AG04450 (cell line): Measurements from ENCODE around the gene CFAP36.

GRCh38 chr2:55334226-55335389, 65.6 kb upstream of the MTIF2 start:
- CAGE, long polyA plus RNA = no peak
- RRBS = no CpG with 5 or more reads among the region's 5 CpGs

- CAGE, long polyA plus RNA = start-site peak on the plus strand at chr2:55519602-55519867, 1,334 and 1,332 reads in 2 replicates
- RRBS = no CpG with 5 or more reads among the region's 23 CpGs
These were observed at the start of gene CFAP36 for GRCh38 chr2:55519522-55519894. CFAP36 (plus strand) TSS chr2:55519718.

DNA sequence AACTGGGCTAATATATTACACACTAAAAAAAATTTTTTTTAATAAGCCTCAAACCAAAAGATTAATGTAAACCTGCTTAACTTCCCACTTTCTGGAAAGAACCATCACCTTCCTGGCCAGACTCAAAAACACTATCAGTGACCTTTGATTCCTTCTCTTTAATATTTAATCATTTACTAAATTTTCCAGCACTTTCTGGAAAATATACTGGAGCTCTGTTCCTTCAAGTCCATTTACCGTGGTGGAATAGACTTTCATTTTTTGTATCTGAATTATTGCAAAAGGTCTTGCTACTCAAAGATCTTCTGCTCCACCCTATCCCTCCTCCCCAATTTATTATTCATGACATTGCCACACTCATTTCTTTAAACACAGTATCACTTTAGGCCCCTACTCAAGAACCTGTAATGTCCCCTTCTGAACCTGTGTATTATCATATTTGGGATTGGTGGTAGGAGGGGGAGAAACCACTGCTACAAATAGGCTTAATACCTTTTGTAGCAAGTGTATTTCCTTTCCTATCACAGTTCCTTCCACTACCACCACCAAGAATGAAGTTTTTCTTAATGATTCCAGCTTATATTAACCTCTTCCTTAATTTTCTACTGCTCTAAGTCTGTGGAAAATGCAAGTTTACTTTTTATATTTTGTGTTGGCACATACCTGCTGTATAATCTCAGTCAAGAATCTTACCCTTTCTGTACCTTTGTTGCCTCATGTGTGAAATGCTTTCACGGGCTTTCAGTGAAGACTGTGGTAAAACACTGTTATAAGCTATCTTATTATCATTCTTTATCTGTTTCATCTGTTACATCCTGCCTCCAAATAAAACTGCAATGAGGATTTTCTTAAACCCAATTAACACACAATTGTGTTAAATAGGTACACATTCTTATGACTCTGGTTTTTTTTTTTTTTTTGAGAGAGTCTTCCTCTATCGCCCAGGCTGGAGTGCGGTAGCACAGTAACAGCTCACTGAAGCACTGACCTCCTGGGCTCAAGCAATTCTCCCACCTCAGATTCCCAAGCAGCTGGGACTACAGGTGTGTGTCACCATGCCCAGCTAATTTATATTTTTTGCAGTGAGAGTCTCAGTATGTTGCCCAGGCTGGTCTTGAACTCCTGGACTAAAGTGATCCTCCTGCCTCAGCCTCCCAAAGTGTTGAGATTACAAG, 7.1 kb downstream of the PPP4R3B start:
- CAGE, long polyA plus RNA = no peak
- RRBS = no CpG with 5 or more reads among the region's 4 CpGs

DNA sequence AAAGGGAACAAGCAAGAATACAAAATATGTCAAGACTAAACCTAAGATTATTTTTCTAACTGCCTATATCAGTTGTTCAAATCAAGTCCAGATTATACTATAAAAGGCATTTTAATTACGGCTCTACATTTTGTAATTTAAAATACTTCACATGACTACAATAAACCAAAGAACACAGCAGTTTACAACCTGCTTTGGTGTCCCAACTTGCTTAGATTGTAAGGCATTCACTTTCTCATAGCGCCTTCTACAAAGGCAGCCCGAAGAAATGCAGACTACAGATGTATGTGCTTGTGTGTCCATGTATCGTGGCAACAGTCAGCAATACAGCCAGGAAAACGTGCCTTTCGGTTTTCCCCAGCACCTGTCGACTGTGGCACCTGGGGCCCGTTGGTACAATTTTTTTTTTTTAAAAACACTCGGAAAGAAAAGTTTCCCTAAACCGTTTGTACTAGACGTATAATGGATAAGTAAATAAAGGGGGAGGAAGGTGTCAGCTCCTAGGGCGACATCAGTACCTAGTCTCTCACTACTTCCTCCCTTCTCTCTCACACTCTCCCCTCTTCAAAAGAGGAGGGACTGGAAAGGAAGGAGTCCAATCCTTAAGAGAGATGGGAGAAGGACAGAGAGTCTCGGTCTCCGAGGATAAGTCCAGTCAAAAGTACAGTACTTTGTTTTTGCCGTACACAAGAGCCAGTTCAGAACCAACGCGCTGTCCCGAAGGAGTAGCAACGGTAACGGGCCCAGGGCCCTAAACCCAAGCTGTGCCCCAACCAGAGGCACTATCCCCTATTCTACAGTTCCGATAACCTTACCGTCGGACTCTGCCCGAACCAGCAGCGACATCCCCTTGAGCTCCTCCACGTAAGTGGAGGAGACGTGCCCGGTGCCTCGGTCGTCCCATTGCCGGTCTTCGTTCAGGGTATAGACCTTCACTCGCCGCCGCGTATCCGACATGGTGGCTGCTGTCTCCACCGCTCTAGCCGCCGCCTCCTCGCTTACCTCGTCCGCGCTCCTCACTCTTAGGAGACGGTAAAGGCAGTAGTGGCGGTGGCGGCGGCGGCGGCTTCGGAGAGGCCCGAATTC, 750 bp downstream of the PPP4R3B start:
- CAGE, long polyA plus RNA = no peak
- RRBS = no CpG with 5 or more reads among the region's 52 CpGs

GRCh38 chr2:55620998-55621943, 3.8 kb upstream of the PPP4R3B start:
- CAGE, long polyA plus RNA = no peak
- RRBS = no CpG with 5 or more reads among the region's 15 CpGs

DNA sequence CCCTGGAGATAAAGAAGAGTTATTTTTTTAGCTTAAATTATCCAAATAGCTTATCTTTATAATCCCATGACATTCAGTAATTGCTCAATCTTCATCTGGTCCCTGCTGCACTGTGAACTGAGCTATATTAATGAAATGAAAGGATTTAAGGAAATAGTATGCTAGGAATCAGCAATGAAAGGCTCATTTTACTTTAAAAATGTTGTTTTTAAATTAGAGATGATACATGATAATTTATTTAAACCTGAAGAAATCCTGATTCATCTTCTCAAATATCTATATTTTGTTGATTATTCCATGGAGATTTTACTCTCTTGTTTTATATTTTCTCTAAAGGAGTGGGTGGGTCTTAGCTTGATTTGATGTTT, 25.1 kb upstream of the EFEMP1 start:
- CAGE, long polyA plus RNA = no peak

- CAGE, long polyA plus RNA = no peak
- RRBS = no CpG with 5 or more reads among the region's 1 CpG
These were observed 52.3 kb downstream of the CCDC85A start for GRCh38 chr2:56236146-56236514.

DNA sequence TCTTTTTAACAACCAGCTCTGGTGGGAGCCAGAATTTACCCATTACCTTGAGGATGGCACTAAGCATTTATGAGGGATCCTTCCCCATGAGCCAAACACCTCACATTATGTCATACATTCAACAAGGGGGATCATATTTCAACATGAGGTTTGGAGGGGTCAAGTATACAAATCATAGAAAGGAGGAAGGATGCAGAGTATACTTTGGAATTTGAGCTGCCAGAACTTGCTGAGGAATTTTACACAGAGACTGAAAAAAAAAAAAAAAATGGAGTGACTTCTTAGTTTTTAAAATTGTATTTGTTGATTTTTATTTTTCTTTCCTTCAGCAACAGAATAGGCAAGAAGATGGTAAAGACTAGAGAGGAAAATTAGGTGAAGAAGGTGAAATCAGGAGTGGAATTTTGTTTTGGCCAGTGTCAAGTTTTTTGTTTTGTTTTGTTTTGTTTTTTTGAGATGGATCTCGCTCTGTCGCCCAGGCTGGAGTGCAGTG, 891.5 kb downstream of the CCDC85A start:
- CAGE, long polyA plus RNA = no peak
- RRBS = no CpG with 5 or more reads among the region's 2 CpGs

GRCh38 chr2:57346318-57346684, 700.3 kb upstream of the VRK2 start:
- CAGE, long polyA plus RNA = no peak
- RRBS = no CpG with 5 or more reads among the region's 3 CpGs

GRCh38 chr2:57908690-57908983, 138.0 kb upstream of the VRK2 start:
- CAGE, long polyA plus RNA = no peak
- RRBS = no CpG with 5 or more reads among the region's 2 CpGs

GRCh38 chr2:58427581-58428094, 186.5 kb upstream of the FANCL start:
- CAGE, long polyA plus RNA = no peak
- RRBS = no CpG with 5 or more reads among the region's 27 CpGs

GRCh38 chr2:58460711-58461185, 219.6 kb upstream of the FANCL start:
- CAGE, long polyA plus RNA = no peak
- RRBS = no CpG with 5 or more reads among the region's 22 CpGs

DNA sequence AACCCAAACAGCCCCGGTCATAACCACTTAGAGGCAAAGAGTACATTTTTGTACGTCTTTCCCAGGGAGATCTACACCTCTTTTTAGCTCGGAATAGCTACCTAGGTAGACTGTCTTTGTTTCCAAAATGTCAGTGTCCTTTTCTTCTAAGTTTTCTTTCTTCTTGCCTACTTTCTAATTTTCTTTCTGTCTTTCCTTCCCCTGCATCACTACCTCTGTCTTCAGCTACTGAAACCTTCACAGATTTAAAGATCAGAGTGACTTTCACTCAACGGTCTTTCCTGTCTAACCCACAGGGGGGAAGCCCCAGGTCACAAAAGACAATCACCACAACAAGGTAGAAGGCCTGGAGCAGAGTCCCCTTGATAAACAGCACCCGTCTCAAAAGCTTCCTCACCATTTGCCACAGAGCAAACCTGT, 665.5 kb downstream of the BCL11A start:
- CAGE, long polyA plus RNA = no peak
- RRBS = no CpG with 5 or more reads among the region's 5 CpGs

DNA sequence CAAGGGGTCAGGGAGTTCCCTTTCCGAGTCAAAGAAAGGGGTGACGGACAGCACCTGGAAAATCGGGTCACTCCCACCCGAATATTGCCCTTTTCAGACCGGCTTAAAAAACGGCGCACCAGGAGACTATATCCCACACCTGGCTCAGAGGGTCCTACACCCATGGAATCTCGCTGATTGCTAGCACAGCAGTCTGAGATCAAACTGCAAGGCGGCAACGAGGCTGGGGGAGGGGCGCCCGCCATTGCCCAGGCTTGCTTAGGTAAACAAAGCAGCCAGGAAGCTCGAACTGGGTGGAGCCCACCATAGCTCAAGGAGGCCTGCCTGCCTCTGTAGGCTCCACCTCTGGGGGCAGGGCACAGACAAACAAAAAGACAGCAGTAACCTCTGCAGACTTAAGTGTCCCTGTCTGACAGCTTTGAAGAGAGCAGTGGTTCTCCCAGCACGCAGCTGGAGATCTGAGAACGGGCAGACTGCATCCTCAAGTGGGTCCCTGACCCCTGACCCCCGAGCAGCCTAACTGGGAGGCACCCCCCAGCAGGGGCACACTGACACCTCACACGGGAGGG, 469.5 kb downstream of the BCL11A start:
- CAGE, long polyA plus RNA = no peak
- RRBS = no CpG with 5 or more reads among the region's 17 CpGs

DNA sequence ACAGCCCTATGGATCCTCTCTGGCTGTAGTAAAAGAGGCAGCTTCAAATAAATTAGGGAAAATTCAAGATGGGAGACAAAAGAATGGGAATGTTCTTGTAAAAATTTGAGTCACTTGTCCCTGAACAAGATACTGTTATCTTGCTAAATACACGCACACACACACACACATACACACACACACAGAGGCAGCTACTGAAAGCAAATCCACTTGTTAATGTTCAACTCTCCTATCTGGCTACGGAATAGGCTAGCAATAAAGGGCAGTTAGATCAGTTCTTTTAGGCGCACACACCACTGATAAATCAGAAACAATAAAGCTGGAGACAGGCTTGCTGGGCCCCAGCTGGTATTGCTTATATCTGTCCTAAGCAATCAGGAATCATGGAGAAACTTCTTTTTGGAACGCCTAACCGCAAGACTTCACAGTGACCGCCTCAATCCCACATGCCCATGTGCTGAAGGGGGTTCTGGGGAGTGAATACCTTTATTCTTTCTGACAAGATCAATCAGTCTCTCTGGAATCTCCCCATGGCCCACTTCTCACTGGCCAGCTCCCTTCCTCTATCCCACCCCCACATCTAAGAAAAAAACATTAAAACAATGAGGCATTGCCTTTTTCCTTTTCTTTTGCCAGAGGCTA, 461.5 kb downstream of the BCL11A start:
- CAGE, long polyA plus RNA = no peak
- RRBS = no CpG with 5 or more reads among the region's 6 CpGs

- CAGE, long polyA plus RNA = no peak
- RRBS = no CpG with 5 or more reads among the region's 8 CpGs
These were observed 162.2 kb downstream of the BCL11A start for GRCh38 chr2:60391080-60391745.

DNA sequence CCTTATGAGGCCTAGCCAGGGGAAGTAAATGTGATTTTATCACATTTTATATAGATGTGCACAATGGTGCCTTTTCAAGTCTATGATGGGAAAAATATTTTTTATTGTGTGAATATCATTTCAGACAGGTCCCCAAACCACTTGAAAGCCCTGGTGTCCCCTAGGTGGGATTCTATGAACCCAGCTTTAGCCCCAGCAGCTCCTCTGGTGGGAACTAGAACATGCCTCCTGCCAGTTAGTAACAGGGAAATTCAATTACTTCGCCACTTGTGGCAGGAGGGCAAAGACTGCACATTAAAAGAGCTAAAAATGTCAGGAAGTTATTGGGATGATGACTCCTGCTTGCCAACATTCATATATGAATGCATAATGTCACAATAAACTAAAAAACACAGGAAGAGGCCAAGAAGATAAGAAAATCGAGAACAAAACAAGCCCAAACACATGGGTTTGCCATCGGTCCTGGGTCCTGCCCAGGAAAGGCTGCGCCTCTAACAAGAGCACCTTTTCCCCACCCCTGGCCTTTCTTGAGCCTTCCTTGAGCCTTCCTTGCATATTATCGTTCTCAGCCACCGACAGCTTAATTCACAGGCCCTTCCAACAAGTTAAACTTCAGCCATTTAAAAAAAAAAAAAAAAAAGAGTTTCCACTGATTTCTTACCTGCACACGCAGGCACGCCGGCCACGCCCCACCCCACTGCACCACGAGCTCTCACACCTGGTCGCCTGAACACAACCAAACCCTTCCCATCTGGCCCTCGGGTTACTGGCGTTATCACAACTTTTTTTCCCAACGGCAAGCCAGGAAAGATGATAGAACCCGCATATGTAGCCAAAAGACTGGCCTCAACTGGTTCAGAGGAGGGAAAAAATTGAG, 23.5 kb downstream of the BCL11A start:
- CAGE, long polyA plus RNA = no peak
- RRBS = no CpG with 5 or more reads among the region's 16 CpGs

GRCh38 chr2:60530588-60531439, 22.6 kb downstream of the BCL11A start:
- CAGE, long polyA plus RNA = no peak
- RRBS = 41% methylated on average over 2 of the region's 15 CpGs

- CAGE, long polyA plus RNA = no peak
- RRBS = no CpG with 5 or more reads among the region's 8 CpGs
These were observed 45.4 kb upstream of the PAPOLG start for GRCh38 chr2:60710533-60711269.

DNA sequence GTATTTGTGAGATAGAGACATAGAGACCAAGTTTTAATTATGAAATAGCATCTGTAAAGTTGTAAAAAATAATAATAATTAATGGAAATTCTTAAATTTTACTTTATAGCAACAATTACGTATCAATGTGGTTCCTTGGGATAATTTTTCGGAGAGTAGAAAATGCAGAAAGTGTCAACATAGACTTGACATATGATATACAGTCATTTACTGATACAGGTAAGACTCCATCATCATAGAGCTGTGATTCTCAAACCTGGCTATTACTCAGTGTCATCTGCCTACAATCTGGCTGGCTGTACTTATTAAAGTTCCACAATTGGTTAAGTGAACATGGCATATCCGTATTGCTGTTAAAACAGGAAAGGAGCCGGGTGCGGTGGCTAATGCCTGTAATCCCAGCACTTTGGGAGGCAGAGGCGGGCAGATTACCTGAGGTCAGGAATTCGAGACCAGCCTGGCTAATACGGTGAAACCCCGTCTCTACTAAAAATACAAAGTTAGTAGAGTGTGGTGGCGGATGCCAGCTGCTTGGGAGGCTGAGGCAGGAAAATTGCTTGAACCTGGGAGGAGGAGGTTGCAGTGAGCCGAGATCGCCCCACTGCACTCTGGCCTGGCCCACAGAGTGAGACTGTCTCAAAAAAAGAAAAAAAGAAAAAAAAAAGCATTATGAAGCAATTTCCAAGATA, 31.5 kb downstream of the PAPOLG start:
- CAGE, long polyA plus RNA = no peak
- RRBS = no CpG with 5 or more reads among the region's 12 CpGs